GM19239 (cell line): ENCODE measurements around the gene TMCO4.

DNA sequence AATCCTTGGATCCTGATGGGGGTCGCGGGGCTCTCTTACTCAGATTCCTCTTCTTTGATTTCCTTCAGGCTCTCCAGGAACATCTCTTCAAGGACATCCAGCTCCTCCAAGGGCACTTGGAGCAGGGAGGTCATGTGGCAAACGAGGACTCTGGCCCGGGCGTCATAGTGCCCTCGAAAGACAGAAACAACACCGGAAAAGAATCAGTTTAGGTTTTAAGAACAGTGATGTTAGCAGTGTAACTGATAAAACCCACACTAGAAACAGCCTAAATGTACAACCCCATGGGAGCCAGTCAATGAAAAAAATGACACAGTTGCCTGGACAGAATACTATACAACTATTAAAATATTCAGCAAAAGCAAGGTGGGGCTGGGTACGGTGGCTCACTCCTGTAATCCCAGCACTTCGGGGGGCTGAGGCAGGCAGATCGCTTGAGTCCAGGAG lies 44.1 kb downstream of the TMCO4 start:
- RRBS = no CpG with 5 or more reads among the region's 10 CpGs

DNA sequence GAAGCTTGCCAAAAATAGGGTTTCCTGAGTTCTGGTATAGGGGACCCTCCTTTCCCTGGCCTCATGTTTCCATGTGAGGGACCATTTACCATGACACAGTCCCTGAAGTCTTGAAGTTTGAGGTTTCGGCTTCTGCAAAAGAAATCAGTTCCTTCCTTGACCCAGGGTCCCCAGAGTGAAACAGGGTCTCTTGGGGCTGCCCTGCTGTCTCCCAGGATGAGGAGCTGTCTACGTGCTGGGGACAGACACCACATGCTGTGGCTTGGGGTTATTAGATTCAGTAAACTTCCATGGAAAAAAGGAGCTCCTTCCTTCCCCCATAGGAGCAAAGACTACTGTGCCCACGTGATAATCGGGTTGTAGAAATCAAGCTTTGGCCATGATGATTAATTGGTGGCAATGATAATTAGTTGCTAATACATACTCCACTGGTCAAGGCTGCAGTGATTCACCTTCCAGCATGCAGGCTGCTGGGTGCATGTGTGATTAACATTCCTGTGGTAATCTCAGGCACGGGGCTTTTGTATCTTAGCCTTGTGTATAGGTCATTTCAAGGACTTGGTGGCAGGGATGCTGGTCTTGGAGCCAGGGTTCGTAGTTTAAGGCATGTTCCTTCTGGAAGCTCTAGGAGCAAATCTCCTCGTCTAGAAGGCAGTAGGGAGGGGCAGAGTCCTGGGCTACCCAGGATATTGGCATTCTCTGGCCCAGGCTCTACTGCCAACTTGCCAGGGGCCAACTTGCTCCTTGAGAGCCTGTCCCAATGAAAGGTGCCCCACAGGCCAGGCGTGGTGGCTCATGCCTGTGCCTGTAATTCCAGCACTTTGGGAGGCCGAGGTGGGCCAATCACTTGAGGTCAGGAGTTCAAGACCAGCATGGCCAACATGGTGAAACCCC lies 41.4 kb downstream of the TMCO4 start:
- RRBS = no CpG with 5 or more reads among the region's 9 CpGs

GRCh38 chr1:19799254-19800364 lies at the start of gene TMCO4:
TMCO4 (minus strand) TSS chr1:19799916.
- RRBS = 1% methylated on average over 33 of the region's 90 CpGs

GRCh38 chr1:19878648-19879173 lies 3.5 kb upstream of the OTUD3 start:
- RRBS = no CpG with 5 or more reads among the region's 16 CpGs

- RRBS = no CpG with 5 or more reads among the region's 1 CpG
These were observed 29.2 kb upstream of the PLA2G2A start for GRCh38 chr1:20008606-20008967.

DNA sequence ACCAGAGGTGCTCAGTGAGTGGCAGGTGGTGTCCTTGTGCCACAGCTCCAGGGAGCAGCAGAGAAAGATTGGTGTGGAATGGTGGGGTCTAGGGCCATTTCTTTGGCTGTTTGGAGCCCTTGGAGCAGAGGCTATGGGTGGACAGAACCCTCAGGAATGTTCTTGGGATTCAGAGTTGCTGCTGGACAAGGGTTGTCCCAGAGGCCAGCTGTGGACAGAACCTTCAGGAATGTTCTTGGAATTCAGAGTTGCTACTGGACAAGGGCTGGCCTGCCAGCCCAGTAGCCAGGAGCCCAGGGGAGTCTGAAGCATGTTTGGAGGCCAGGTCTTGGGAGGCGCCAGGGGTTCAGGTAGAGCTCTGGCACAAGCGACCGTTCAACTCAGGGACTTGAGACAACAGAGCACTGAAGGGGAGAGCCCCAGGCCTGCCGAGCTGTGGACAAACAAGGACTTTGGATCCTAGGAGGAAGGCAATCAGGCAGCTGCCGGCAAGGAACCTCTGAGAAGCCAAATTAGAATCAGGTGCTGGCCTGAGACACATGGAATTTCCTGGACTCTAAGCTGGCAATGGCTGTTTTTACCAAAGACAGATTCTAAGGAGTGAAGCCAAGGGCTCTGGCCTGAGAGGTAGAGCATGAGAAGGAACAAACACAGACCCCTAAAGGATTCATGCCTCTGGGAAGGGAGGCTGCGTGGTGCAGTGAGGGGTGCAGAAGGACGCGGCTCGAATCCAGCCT lies 13.2 kb downstream of the PLA2G5 start:
- RRBS = no CpG with 5 or more reads among the region's 9 CpGs

- RRBS = no CpG with 5 or more reads among the region's 6 CpGs
These were observed 20.1 kb downstream of the PLA2G2D start for GRCh38 chr1:20099306-20099519.

- RRBS = no CpG with 5 or more reads among the region's 4 CpGs
These were observed 678 bp upstream of the PLA2G2C start for GRCh38 chr1:20186936-20187455.

DNA sequence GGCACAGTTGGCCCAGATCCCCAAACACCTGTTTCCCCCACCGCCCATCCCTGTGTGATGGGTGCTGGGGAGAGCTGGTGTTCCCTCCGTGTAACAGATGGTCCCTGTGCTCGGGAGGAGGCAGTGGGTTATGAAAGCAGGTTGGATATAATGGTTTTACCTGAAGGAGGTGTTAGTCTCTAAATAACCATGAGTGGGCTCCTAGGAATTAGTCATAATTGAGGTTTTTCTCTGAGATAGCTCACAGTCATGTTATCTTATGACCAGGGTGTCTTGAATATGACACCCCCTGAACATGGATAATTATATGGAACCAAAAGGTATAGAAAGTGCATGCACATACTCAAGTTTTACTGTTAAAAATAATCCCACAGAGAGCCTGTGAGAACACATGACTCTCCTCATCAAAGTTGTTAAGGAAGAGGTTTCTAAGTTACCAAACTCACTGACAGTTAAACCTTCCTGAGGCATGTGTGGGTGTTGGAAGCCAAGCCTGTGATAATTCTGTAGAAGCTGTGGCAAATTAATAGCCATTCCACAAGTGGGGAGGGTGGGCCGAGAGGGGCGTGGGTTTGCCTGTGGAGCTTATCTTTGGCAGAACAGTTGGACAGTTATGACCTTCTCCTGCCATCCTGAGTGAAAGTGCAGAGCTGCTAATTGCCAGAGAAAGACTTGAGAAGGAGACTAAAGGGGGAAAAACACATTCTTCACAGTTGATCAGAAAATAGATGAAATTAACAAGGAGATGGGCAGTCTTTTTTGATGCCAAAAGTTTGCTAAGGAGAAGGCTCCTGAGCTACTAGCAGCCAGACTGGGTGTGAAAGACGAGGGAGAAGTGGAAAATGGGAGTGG lies 1.4 kb upstream of the PLA2G2C start:
- RRBS = no CpG with 5 or more reads among the region's 6 CpGs

GRCh38 chr1:20597513-20598258 lies 8.8 kb downstream of the CDA start:
- RRBS = no CpG with 5 or more reads among the region's 7 CpGs

DNA sequence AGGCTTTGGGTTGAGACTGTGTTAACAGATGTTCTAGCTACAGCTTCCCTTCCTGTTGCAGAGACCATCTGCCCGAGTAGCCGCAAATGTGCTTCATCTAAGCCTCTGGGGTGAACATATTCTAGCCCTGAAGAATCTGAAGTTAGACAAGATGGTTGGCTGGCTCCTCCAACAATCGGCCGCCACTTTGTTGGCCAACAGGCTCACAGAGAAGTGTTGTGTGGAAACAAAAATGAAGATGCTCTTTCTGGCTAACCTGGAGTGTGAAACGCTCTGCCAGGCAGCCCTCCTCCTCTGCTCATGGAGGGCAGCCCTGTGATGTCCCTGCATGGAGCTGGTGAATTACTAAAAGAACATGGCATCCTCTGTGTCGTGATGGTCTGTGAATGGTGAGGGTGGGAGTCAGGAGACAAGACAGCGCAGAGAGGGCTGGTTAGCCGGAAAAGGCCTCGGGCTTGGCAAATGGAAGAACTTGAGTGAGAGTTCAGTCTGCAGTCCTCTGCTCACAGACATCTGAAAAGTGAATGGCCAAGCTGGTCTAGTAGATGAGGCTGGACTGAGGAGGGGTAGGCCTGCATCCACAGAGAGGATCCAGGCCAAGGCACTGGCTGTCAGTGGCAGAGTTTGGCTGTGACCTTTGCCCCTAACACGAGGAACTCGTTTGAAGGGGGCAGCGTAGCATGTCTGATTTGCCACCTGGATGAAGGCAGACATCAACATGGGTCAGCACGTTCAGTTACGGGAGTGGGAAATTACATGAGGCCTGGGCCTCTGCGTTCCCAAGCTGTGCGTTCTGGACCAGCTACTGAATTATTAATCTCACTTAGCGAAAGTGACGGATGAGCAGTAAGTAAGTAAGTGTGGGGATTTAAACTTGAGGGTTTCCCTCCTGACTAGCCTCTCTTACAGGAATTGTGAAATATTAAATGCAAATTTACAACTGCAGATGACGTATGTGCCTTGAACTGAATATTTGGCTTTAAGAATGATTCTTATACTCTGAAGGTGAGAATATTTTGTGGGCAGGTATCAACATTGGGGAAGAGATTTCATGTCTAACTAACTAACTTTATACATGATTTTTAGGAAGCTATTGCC lies 10.4 kb downstream of the DDOST start:
- RRBS = no CpG with 5 or more reads among the region's 19 CpGs

GRCh38 chr1:20899473-20900074 lies 112.5 kb upstream of the HP1BP3 start:
- RRBS = no CpG with 5 or more reads among the region's 3 CpGs

- RRBS = no CpG with 5 or more reads among the region's 3 CpGs
These were observed 193.1 kb upstream of the HP1BP3 start for GRCh38 chr1:20980205-20980564.

DNA sequence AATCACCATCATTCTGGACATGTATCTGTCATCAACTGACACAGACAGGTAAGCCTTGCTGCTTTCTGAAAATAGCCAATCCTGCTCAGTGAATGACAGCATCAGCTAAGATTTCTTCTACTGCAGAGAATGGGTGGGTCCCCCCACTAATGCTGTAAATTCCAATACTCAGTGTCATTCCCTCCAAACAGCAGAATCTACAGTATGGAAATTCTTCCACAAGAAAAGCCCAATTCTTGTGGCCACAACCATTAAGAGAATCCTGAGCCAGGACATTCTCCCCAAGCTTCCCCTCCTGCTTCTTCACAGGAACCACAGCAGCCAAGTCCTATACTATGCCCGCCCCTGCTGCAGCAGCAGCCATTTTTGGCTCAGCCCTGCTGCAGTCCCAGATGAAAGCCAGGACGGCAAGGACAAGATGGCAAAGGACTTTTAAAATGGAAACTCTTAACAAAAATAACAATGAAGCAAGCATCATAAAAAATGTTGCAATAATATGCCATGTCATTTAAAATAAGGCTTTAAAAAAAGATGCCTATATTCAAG lies 26.8 kb downstream of the EIF4G3 start:
- RRBS = no CpG with 5 or more reads among the region's 2 CpGs

- RRBS = 100% methylated on average over 1 of the region's 11 CpGs
These were observed 44.0 kb upstream of the EIF4G3 start for GRCh38 chr1:21220636-21221188.

DNA sequence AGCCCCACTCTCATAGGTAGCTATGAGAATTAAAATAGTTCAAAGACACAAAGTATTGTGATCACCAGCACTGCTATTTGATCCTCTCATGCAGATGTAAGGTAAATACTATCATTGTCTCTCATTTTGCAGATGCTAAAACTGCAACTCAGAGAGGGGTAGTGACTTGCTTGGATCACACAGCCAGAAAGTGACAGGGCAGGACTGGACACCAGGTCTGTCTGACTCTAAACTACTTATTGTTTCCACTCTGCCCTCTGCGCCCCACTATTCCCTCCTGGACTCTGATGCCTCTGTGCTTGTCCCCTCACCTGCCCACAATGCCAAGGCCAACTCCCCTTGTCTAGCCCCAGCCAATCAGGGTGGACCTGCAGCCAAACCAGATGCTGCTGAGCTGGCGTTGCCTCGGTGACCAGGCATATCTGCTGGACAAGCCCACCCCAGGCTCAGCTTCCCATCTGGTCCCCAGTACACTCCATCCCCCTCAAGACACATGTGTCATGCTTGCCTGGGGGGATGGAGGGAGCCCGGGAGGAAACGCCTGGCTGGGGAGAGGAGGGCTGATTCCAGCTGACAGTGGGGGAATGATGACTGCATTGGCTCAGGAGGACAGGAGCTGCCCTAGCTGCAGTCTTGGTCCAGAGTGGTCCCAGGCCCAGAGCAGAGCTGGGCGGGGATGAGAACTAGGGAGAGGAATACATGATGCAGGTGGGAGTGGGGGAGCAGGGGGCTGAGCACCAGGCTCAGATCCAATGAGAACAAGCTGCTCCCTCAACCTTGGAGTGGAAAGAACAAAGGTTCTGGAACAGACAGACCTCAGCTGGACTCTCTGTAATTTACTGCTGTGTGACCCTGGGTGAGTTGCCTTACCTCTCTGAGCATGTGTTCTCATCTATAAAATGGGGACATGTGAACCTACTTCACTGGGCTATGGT lies 22.9 kb upstream of the ECE1 start:
- RRBS = no CpG with 5 or more reads among the region's 6 CpGs

DNA sequence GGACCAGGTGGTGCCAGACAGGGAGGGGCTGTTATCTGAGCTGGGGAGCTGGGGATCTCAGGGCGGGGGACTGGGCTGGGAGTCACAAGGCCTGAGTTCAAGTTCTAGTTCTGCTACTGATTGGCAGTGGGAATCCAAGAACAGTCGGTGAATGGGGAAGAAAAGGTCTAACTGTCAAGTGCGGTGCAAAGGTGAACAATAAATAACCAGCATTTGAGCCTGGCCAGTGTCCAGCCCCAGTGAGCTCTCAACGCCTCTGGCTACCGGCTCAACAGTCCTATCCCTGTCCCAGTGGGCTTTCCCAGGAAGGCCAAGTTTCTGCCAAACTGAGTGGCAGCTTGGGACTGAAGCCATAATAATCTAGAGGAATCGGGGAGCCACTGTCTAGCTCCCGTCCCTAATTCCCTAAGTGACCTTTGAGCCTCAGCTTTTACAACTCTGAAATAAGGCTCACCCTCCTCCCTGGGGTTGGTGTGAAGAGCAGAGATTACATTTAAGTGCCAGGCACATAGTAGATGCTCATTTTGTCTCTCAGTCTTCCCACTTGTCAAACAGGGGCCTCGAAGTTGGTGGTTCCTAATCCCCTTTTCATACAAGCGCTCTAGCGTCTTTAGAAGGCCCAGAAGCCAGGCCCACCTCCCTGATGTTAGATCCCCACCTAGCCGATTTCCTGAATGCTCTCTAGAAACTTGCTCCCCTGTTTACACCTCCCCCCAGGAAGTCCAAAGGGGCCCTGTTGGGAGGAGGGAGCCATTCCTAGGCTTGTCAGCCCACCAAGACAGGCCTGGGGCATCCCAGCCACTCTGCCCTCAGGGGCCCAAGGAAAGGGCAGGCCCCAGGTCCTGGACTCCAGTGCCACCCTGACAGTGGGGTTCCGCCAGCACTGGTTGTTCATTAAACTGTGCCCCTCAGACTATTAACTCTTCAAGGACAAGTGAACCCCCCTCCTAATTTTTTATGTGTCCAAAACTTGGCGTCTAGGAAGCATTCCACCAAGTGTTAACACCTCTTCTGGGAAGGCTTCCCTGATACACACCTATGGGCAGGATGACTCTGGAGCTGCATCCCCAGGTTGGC lies 49.1 kb upstream of the ECE1 start:
- RRBS = no CpG with 5 or more reads among the region's 13 CpGs

- RRBS = no CpG with 5 or more reads among the region's 10 CpGs
These were observed 52.9 kb upstream of the ECE1 start for GRCh38 chr1:21343011-21343776.

GRCh38 chr1:21344150-21345028 lies 54.1 kb upstream of the ECE1 start:
- RRBS = 2% methylated on average over 13 of the region's 34 CpGs

DNA sequence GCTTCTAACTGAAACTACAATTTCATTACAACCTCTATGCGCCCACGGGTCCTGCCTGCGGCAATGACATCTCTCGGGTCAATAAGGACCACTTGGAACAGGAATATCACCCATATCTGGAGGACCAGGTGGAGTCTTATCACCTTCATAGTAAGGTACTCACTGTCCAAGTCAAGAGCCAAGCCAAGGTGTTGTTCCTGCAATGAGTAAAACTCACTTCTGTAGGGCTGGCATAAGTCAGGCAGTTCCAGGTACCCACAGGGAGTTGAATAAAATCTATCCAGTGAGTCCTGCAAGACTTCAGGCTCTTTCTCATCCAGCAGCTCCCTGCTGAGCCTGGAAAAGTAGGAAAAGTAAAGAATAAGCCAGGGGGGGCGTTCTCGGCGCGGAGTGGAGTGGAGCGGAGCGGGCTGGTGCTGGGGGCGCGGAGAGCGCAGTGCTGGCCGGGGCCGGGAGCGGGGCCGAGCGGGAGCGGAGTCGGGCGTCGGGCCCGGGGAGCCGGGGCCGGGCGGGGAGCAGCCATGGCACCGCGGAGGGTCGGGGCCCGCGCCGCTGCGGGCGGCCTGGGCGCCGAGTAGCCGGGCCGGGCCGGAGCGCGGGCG lies 12.2 kb upstream of the NBPF3 start:
- RRBS = no CpG with 5 or more reads among the region's 42 CpGs